ENCODE measurements around the genes CCR8 and CTNNB1.

GRCh38 chr3:39329369-39329883, at the start of gene CCR8:
Gene CCR8 (plus strand): TSS chr3:39329709.
- PRO-cap = no peak
- RAMPAGE, long total RNA, 4 experiments = no peak in any of the 4 experiments

DNA sequence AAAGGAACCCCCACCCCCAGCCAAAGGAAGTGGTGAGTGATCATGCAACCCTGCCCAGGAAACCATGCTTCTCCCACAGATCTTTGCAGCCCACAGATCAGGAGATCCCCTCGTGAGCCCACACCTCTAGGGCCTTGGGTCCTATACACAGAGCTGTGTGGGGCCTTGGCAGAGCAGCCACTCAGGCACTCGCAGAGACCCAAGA, 21.6 kb upstream of the SLC25A38 start:
- PRO-cap = no peak
- RAMPAGE, long total RNA, 4 experiments = no peak in any of the 4 experiments

- PRO-cap = no peak
- RAMPAGE, long total RNA, 4 experiments = no peak in any of the 4 experiments
These were observed 8.0 kb downstream of the RPSA start for GRCh38 chr3:39414418-39415094.

- PRO-cap = no peak
- RAMPAGE, long total RNA, 4 experiments = no peak in any of the 4 experiments
These were observed 8.7 kb downstream of the RPSA start for GRCh38 chr3:39415095-39415839.

DNA sequence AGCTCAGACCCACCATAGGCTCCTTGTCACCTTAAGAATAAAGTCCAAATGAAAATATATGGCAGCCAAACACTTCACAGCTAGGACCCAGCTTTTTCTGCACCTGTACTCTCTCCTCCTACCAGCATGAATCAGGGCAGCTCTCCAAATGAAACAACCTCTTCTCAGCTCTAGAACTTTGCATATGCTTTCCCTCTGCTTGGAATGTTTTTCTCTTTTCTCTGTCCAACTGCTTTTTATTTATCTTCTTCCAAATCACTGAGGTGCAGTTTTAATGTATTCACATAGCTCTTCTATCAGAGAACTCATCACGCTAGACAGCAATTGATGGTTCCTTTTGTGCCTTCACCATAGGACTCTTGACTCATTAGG, 163.2 kb upstream of the MYRIP start:
- PRO-cap = no peak
- RAMPAGE, long total RNA, 4 experiments = no peak in any of the 4 experiments

DNA sequence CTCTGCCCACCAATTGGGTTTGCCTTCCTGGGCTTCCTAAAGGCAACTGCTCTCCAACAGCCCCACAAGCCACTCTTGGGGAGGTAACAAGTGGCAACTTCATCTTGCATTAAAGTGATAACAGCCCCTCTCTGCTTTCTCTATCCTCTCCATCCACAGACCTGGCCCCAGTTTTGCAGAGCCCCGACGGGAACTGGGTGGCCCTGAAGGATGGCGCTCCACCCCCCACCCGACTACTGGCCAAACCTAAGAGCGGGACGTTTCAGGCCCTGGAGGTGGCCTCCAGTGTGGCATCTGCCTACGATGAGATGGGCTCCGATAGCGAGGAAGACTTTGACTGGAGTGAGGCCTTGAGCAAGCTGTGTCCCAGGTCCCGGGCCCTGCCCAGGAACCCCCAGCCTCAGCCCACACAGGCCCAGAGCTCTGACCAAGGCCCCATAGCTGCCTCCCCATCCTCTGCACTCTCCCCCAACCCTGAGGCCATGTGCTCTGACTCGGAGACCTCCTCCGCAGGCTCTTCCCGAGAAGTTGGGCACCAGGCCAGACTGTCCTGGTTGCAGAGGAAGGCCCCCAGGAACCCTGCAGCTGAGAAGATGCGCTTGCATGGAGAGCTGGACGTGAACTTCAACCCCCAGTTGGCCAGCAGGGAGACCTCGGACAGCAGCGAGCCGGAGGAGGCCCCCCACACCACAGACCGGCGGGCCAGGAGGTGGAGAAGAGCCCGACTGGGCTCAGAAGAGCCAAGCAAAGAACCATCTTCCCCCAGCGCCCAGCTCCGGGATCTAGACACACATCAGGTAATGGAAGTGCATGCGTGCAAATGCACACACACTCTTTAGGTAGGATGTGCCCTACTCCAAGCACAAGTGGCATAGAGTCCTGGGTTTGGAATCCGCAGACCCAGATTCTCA, 119.6 kb upstream of the EIF1B start:
- PRO-cap = no peak
- RAMPAGE, long total RNA, 4 experiments = no peak in any of the 4 experiments

DNA sequence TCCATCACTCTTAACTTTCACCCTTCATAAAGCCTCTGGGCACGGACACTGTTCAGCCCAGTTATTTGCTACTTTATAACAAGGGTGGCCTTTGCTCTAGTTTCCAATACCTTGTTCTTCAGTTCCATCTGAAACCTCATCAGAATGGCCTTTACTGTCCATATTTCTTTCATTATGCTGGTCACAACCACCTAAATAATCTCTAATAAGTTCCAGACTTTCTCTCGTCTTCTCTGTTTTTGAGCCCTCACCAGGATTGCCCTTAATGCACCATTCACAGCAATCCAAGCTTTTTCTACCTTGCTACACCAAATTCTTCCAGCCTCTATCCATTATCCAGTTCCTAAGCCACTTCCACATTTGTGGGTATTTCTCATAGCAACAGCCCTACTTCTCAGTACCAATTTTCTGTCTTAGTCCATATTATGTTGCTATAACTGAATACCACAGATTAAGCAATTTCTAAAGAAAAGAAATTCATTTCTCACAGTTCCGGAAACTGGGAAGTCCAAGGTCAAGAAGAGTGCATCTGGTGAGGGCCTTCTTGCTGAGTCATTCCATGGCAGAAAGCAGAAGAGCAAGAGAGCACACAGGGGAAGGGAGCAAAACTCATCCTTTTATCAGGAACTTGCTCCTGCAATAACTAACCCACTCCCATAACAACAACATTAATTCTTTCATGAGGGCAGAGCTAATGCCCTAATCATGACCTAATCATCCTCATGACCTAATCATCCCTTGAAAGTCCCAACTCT, 9.8 kb upstream of the EIF1B start:
- PRO-cap = no peak
- RAMPAGE, long total RNA, 4 experiments = no peak in any of the 4 experiments

- PRO-cap = no peak
- RAMPAGE, long total RNA, 4 experiments = no peak in any of the 4 experiments
These were observed 1.3 kb downstream of the EIF1B start for GRCh38 chr3:40310721-40311346.

- PRO-cap = no peak
- RAMPAGE, long total RNA, 4 experiments = no peak in any of the 4 experiments
These were observed 7.2 kb downstream of the RPL14 start for GRCh38 chr3:40464231-40464879.

- PRO-cap = no peak
- RAMPAGE, long total RNA, 4 experiments = no peak in any of the 4 experiments
These were observed 1.2 kb upstream of the ZNF620 start for GRCh38 chr3:40504487-40505176.

DNA sequence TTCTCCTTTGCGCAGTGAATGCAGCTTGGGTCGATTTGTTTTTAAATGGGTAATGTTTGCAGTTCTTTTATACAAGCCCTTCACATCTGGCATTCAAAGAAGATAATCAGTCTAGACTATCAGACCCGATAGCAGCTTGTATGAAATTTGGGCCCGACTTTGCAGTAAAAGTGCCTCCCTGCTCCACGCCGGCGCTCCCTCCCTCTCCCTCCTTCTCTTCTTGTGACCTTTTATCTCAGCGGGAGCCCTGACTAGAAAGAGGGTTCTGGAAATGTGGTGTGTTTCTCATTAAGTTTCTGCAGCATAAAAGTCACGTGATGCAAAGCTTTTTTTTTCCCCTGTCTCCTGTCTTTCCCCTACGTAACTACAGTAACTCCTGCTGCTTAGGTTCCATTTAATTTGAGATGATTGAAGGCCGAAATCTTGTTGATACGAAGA, 60.1 kb downstream of the ZNF621 start:
- PRO-cap = no peak
- RAMPAGE, long total RNA, 4 experiments = no peak in any of the 4 experiments

GRCh38 chr3:40690663-40691036, 165.9 kb downstream of the ZNF621 start:
- PRO-cap = no peak
- RAMPAGE, long total RNA, 4 experiments = no peak in any of the 4 experiments

DNA sequence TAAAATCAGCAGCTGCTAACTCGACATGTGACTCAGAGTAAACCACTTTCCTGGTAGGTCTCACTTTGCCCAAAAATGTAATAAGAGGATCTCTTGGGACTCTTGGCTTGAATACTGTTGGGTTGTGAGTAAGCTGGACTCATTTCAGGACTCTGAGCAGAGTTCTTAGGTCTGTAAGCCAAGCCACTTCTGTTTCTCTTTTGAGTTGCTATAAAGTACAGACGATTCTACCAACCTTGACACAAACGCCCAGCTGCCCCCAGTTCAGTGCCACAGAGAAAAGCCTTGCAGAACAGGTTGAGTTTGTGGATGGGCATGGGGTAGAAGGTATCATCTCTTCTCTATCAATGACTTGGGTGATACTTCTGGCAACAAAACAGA, 241.2 kb downstream of the ZNF621 start:
- PRO-cap = no peak
- RAMPAGE, long total RNA, 4 experiments = no peak in any of the 4 experiments

- PRO-cap = no peak
- RAMPAGE, long total RNA, 4 experiments = no peak in any of the 4 experiments
These were observed 321.5 kb upstream of the CTNNB1 start for GRCh38 chr3:40877591-40878454.

DNA sequence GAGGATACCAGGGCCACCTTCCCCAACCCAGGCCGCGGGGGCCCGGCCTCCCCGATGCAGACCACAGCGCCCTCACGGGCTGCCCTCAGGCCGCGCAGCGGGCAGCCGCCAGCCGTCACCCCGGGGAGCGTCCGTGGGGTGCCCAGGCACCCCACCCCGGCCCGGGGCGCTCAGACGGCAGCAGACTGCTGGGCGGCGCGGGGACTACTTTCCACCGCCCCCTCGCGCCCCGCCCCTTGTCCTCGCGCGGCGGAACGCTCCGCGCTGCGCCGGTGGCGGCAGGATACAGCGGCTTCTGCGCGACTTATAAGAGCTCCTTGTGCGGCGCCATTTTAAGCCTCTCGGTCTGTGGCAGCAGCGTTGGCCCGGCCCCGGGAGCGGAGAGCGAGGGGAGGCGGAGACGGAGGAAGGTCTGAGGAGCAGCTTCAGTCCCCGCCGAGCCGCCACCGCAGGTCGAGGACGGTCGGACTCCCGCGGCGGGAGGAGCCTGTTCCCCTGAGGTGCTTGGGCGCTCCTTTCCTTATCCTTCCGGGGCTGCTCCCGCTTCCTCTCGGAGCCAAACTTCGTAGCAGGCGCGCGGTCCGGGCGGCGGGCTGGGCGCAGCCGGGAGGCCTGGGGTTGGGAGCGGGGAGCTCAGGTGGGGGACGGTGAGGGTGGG, at the start of gene CTNNB1:
CTNNB1 (plus strand) TSS at position 335 of the 658 bp plus-strand sequence.
- PRO-cap = bidirectional peak, plus-strand start at position 335 of the sequence, minus-strand start at position 211 of the sequence
- RAMPAGE, long total RNA, 4 experiments = start-site peak on the plus strand in 3 of 4 experiments, centred at positions 329 to 339 of the sequence, 412 to 1,812 reads per replicate

DNA sequence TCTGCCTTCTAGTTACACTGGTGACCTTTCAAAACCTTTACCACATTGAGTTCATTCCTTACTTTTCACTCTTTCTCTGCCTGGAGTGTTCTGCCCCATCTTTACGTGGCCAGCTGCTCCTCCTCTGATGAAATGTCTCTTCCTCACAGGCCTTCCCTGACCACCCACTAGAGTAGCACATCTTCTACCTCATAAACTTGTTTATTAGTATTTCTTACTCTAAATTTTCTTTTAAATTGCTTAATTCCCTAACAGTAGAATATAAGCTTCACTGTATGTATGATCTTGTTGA, 17.7 kb downstream of the CTNNB1 start:
- PRO-cap = no peak
- RAMPAGE, long total RNA, 4 experiments = no peak in any of the 4 experiments

DNA sequence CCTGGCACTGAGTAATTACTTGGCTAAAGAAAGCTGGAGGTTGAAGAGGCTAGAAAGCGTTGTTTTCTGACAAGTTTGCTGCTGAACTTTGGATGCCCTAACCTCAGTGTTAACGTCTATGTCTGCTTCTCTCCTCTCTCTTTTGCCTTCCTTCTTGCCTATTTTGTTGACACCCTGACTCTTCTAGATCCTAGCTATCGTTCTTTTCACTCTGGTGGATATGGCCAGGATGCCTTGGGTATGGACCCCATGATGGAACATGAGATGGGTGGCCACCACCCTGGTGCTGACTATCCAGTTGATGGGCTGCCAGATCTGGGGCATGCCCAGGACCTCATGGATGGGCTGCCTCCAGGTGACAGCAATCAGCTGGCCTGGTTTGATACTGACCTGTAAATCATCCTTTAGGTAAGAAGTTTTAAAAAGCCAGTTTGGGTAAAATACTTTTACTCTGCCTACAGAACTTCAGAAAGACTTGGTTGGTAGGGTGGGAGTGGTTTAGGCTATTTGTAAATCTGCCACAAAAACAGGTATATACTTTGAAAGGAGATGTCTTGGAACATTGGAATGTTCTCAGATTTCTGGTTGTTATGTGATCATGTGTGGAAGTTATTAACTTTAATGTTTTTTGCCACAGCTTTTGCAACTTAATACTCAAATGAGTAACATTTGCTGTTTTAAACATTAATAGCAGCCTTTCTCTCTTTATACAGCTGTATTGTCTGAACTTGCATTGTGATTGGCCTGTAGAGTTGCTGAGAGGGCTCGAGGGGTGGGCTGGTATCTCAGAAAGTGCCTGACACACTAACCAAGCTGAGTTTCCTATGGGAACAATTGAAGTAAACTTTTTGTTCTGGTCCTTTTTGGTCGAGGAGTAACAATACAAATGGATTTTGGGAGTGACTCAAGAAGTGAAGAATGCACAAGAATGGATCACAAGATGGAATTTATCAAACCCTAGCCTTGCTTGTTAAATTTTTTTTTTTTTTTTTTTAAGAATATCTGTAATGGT, 39.9 kb downstream of the CTNNB1 start:
- PRO-cap = no peak
- RAMPAGE, long total RNA, 4 experiments = no peak in any of the 4 experiments

GRCh38 chr3:41688526-41688959, 273.4 kb downstream of the ULK4 start:
- PRO-cap = no peak
- RAMPAGE, long total RNA, 4 experiments = no peak in any of the 4 experiments

DNA sequence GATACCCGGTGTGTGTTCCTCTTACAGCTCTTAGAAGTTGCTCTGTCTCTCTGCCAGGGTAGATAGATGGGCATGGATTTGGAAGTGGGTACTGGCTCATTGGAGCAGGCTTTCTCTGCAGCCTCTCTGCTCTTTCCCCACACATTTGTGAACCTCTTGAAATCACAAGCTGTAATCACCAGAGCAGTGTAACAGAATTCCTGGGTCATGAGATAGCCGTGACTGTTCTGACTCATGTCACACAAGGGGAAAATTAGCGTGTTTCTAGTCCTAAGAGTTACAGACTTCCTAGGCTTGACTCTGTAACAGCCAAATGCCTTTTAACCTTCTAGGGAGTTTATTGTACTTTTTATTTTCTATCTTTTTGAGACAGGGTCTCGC, 54.8 kb upstream of the TRAK1 start:
- PRO-cap = no peak
- RAMPAGE, long total RNA, 4 experiments = no peak in any of the 4 experiments

DNA sequence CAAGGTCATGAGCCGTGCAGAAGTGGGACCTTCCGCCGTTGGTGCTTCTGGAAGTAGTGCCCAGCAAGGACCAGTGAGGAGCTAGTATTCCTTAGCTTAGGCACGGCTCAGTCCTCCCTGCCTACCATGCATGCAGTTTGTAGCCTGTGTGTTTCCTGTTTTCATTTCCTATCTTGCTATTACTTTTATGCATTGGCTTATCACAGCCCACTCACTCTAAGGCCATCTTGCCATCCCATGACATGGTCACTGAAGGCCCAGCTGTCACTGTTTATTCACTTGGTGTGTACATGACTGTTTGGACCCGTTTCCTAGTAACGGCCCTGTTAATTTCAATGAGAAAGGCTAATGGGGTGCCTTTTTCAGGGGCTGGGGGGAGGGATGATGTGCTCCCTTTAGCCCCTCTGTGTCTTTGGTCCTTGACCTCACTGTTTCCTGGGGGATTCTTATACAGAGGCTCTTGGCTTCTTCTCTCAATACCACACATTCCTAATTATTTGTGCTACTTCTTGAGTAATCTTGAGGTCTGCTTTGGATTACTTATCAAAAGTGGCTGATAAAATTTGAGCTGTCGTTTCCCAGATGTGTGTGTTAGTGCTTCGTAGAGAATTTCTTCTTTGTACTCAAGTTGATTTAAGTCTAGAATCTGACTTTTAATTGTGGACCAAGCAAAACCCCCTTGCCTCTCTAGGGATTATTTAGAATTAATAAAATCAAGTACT, 24.5 kb upstream of the TRAK1 start:
- PRO-cap = no peak
- RAMPAGE, long total RNA, 4 experiments = no peak in any of the 4 experiments